Type B pancreatic cell (in vitro differentiated cells): ENCODE measurements around the genes UGT1A7, UGT1A6, UGT1A4, UGT1A1 and HJURP.

DNA sequence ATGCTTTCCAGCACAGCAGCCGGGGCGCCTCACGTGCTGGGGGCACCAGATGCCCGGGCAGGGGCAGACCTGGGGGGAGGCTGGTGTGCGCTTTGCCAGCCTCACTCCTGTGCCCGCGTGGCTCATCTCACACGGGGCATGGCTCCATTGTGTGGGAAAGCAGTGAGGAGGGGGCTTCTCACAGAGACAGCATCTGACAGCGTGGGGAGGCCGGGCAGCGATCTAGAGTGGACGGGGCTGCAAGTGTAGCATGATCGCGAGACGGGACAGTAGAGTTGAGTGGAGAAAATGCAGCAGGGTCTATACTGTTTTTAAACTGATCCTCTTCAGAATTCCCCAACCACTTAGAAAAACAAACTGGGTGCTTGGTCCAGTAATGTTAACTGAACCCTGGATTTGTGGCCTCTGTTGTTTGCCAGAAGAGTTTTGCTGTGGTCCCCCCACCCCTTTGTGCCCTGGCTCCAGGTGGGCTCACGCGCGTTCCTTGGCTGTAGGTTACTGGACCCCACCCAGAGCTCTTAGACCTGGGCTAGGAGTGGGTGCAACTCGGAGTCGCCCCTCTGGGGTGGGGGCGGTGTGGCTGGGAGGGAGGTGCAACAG is 93.0 kb downstream of the USP40 start:
- PRO-cap, result no peak

DNA sequence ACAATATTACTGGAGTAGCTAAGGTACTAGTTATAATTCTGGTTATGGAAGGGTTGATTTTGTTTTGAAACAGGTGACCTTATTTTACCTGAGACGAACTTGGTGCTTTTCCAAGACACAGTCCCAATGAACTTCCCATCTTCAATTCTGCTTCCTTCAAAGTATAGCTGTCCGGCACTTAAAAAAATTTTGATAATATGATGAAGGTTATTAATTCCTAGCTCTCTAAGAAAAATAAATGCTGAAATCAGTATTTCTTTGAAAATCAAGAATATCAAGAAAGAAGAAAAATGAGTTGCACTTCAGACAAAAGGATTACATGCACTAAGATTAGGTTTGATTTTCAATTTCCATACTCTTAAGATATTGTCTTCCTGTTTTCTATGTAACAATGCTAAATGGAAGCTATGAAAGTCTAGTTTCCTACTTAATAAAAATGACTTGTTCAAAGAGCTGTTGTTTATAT is 54.9 kb downstream of the USP40 start:
- PRO-cap, result no peak

- PRO-cap, result no peak
Measured at GRCh38 chr2:233557415-233557910, 9.1 kb downstream of the USP40 start.

DNA sequence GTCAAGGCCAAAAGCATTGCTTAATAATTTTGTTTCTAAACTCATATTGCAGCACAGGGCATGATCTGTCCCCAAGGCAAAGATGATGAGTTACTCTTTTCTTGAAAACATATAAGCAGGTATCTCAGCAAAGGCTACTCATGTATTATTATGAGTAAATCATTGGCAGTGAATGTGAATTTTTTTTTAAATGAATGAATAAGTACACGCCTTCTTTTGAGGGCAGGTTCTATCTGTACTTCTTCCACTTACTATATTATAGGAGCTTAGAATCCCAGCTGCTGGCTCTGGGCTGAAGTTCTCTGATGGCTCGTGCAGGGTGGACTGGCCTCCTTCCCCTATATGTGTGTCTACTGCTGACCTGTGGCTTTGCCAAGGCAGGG is at the start of gene UGT1A7:
Gene UGT1A7, plus strand, starts transcription at position 269 of the 383 bp plus-strand sequence.
- PRO-cap, result no peak

DNA sequence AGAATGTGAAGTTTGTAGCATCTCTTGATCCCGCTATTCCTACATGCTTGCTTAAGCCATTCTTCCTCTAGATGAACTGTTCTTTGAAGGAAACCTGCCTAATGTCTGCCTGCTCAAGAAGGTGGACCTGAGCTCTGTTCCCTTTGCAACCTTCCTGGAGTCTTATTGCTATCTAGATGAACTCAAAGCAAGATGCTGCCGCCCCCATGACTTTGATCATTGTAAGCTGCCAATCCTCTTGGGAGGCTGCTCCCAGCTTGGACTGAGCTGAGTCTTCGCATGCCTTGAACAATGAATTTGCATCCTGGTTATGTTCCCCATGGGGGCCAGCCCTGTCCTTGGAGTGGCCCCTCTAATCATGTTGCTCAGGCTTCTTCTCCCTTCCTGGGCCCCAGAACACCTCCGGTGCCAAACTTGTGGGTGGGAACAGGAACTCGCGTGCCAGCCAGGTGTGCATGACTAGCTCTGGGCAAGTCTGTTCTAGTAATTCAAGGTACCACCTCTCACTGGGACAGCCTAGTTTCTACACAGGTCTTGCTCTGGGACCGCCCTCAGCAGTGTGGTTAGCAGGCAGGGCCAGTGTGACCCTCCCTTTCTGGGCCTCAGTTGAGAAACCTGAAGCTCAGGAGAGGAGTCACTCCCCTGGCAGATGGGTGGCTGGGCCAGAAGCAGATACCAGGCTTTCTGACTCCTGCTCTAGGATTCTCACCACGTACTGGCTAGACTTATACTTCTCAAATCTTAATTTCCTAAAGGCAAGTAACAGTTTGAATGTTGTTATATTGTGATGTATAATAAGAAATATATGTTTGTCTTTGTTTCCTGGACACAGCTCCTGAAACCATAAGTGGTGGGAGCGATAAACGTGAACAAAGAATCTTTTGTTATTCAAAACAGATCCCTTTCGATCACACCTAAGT is 1.4 kb upstream of the UGT1A6 start:
- PRO-cap, result no peak

DNA sequence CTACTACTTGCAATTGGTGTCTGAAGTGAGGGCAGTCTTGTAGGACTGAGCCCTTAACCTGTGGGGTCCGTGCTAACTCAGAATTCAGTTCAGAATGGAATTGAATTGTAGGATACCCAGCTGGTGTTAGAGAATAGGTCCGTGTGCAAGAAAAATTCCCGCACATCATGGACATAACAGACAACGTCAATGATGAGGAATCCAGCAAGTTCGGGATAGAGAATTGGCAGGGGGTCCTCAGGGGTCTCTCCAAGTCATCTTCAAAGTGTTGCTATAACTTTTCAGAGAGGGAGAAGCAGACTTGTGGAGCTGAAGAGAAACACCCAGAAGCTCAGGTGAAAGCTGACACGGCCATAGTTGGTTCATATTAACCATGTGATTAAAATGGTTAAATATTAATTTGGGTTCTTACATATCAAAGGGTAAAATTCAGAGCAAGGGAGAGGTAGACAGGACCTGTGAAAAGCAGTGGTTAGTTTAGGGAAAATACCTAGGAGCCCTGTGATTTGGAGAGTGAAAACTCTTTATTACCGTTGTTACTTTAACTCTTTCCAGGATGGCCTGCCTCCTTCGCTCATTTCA is at the start of gene UGT1A6:
Gene UGT1A6, plus strand, starts transcription at position 442 of the 582 bp plus-strand sequence.
- PRO-cap, result no peak

DNA sequence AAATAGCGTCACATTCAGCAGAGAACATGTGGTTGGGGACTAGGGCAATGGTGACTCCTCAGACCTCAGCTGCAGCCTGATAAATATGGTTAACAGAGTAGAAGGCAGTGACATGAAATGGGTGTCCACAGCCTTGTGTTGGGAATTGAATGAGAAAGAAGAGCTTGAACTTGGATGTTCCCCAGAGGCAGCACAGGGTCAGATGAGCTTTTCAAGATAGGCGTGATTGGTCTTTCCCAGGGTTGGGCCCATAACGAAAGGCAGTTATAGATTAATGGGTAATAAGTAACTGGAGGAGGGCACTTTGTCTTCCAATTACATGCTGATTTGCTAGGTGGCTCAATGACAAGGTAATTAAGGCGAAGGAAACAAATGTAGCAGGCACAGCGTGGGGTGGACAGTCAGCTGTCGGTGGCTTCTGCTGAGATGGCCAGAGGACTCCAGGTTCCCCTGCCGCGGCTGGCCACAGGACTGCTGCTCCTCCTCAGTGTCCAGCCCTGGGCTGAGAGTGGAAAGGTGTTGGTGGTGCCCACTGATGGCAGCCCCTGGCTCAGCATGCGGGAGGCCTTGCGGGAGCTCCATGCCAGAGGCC is at the start of gene UGT1A4:
Gene UGT1A4, plus strand, starts transcription at position 342 of the 592 bp plus-strand sequence.
- PRO-cap, result no peak

DNA sequence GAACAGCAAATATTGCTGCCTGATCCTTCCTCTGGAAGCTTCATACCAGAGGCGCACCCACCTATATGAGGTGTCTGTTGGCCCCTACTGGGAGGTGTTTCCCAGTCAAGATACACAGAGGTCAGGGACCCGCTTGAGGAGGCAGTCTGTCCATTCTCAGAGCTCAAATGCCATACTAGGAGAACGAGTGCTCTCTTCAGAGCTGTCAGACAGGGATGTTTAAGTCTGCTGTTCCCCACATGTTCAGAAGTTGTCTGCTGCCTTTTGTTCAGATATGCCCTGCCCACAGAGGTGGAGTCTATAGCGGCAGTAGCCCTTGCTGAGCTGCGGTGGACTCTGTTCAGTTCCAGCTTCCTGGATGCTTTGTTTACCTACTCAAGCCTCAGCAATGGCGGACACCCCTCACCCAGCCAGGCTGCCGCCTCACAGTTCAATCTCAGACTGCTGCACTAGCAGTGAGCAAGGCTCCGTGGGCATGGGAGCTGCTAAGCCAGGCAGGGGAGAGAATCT is 8.1 kb downstream of the UGT1A3 start:
- PRO-cap, result no peak

DNA sequence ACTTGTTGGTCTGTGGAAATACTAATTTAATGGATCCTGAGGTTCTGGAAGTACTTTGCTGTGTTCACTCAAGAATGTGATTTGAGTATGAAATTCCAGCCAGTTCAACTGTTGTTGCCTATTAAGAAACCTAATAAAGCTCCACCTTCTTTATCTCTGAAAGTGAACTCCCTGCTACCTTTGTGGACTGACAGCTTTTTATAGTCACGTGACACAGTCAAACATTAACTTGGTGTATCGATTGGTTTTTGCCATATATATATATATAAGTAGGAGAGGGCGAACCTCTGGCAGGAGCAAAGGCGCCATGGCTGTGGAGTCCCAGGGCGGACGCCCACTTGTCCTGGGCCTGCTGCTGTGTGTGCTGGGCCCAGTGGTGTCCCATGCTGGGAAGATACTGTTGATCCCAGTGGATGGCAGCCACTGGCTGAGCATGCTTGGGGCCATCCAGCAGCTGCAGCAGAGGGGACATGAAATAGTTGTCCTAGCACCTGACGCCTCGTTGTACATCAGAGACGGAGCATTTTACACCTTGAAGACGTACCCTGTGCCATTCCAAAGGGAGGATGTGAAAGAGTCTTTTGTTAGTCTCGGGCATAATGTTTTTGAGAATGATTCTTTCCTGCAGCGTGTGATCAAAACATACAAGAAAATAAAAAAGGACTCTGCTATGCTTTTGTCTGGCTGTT is at the start of gene UGT1A1:
Gene UGT1A1, plus strand, starts transcription at position 290 of the 689 bp plus-strand sequence.
- PRO-cap, result no peak

GRCh38 chr2:233761787-233762771 is 2.0 kb downstream of the UGT1A1 start:
- PRO-cap, result no peak

DNA sequence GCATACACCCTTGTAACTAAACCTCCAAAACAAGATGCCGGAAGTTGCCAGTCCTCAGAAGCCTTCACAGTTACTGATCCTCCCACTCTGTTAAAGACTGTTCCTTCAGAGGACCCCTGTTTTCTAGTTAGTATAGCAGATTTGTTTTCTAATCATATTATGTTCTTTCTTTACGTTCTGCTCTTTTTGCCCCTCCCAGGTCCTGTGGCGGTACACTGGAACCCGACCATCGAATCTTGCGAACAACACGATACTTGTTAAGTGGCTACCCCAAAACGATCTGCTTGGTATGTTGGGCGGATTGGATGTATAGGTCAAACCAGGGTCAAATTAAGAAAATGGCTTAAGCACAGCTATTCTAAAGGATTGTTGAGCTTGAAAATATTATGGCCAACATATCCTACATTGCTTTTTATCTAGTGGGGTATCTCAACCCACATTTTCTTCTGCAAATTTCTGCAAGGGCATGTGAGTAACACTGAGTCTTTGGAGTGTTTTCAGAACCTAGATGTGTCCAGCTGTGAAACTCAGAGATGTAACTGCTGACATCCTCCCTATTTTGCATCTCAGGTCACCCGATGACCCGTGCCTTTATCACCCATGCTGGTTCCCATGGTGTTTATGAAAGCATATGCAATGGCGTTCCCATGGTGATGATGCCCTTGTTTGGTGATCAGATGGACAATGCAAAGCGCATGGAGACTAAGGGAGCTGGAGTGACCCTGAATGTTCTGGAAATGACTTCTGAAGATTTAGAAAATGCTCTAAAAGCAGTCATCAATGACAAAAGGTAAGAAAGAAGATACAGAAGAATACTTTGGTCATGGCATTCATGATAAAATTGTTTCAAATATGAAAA is 7.8 kb downstream of the UGT1A1 start:
- PRO-cap, result no peak

GRCh38 chr2:233821997-233822482 is 32.3 kb downstream of the HJURP start:
- PRO-cap, result no peak

DNA sequence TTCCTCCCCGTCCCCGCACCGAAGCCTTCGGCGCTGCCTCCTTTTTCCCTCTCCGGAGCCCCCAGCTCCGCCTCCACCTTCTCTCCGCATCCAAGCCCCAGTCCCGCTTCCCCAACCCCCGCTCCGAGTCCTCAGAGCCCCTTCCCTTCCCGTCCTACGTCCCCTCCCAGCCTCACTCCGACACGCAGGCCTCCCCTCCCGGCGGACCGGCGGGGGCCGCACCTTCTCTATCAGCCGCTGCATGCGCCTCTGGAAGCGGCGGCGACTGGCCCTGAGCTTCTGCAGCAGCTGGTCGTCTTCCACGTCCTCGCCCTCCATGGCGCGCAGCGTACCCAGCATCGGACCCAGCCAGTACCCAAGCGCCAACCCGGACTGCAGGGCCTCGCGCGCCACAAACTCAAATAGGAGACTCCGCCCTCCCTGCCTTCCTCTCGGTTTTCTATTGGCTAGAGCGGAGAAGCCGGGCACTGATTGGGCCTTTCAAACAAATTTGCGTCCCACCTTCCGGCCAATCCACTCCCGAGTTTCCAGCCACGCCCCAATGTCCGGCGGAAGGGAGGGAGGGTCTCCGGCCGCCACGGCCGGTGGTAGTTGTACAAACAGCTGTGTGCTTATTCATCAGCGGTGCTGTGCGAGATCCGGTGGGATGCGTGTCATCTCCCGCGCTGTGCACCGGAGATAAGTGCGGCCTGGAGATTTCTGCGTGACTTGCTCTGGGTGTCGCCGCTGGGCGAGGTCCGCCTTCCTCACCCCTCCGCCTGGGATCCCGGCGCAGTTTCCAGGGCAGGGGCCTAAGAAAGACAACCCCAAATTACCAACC is at the start of gene HJURP:
Gene HJURP, minus strand, starts transcription at position 374 of the 820 bp plus-strand sequence.
- PRO-cap, result bidirectional peak, plus-strand start at position 618 of the sequence, minus-strand start at position 374 of the sequence

- PRO-cap, result no peak
Measured at GRCh38 chr2:234334116-234334706, 162.7 kb downstream of the ARL4C start.

DNA sequence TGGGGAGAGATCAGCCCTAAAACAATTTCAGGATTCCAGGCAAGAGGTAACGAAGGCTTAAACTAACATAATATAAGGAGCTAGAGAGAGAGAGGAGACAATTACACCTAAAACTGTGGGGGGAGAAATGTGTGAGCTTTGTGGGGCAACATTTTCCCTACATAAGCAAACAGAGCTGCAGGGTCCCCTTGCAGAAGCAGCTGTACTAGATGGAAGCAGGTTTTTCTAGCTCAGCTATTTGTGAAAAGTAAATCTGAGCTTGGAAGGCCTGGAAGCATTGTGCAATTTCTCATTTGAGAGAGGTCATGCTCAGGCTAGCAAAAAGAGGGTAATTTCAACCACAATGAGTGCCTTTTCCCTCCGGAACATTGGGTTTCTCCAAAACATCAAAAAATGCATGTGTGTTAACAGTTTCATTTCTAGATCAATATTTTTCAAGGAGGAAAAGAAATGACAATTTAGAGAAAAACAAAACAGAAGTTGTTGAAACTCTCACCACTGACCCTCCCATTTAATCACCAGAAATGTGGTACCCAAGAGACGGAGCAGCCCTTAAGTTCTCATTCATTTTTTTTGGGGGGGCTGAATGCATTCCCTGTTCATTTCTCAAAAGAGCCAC is 129.9 kb downstream of the ARL4C start:
- PRO-cap, result no peak

GRCh38 chr2:234449150-234449648 is 47.7 kb downstream of the ARL4C start:
- PRO-cap, result no peak

GRCh38 chr2:234468468-234469153 is 28.3 kb downstream of the ARL4C start:
- PRO-cap, result no peak

DNA sequence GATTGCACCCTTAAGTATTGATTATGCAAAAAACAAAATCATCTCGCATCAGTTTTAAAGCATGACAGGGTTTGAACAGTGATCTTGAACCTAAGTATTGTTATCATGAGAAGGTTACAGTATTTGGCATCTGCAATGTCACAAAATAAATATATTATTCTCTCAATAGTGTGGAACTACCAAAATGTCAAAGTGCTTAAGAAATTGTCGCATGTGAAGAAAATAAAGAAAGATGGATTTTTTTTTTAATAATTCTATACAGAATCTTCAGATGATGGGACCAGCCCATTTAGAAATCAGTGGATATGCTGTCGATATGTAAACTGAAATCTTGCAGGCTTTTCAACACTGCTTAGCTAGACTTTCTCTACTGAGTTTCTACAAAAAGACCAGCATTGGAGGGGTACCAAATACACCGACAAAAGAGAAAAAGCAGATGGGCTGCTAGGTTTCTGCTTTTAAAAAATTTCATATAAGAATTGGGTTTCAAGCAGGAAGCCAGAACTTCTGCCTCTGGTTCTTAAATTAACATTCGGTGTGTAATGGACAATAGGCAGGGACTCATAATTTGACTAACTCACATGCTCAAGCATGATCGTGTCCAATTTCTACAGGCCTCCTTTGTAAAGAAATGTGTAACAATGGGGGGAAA is 3.2 kb downstream of the ARL4C start:
- PRO-cap, result no peak

DNA sequence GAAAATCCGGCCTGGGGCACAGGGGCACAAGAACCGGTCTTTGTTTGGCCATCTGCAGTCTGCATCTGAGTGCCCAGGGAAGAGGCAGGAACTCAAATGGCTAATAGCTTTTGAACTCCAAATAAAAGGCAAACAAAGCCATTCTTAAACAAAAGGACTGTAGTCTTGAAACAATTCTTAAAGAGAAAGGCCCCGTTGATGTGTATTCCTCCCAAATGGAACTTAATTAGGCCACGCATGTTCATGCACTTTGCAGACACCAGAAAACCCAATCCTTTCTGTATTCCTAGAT is 180.1 kb upstream of the ARL4C start:
- PRO-cap, result no peak

- PRO-cap, result no peak
Measured at GRCh38 chr2:234843404-234843896, 108.4 kb upstream of the SH3BP4 start.